ENCODE measurements around the gene TMEM37.

DNA sequence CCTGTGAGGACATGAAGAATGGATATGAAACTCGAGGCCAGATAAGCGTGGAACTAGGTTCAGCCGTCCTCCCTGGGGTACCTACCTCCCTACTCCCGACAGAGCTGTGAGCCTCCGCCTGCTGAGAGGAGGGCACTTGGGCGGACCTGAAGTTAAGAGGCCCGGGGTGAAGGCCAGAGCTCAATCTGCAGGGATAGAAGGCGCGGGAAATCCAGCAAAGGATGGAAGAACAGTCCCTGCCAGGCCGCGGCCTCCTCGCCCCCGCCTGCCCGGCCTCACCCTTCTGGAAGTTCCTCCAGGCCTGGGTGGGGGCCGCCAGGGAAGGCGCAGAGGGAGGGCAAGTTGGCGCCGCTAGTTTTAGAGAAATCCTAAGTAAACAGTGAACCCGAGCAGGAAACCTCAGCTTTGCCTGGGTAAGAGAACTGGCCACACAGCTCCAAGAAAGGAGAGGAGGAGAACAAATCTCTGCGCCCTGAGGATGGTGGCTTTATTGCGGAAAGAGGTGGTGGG lies 13.0 kb downstream of the EN1 start:
- PRO-cap: no peak
- RAMPAGE, long total RNA, 4 experiments: no peak in any of the 4 experiments

GRCh38 chr2:118834913-118835798 lies 12.3 kb downstream of the EN1 start:
- PRO-cap: no peak
- RAMPAGE, long total RNA, 4 experiments: no peak in any of the 4 experiments

GRCh38 chr2:118913820-118914235 lies 28.2 kb upstream of the MARCO start:
- PRO-cap: no peak
- RAMPAGE, long total RNA, 4 experiments: no peak in any of the 4 experiments

- PRO-cap: no peak
- RAMPAGE, long total RNA, 4 experiments: no peak in any of the 4 experiments
Observed at GRCh38 chr2:119240412-119241058, 16.9 kb downstream of the STEAP3 start.

DNA sequence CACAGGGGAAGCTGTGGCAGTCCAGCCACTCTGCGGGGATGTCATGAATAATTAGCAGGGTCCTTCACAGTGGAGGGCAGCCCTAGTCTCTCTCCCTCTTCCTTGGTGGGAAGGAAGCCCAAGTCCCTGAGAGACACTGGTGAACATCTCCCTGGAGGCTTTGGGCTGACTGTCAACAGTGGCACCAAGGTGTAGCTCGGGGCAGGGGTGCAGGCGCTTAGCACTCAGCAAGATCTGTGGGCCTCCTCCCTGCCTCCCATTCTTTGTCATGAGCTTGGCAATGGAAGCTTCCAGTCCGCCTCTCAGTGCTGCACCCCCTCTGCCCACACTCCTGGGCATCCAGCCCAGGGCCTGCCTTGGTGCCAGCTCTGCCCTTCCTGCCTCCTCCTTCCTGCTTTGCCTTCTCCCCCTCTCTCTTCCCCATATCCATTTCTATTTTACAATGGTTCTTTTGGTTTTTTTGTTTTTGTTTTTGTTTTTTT lies 59.4 kb downstream of the STEAP3 start:
- PRO-cap: no peak
- RAMPAGE, long total RNA, 4 experiments: no peak in any of the 4 experiments

DNA sequence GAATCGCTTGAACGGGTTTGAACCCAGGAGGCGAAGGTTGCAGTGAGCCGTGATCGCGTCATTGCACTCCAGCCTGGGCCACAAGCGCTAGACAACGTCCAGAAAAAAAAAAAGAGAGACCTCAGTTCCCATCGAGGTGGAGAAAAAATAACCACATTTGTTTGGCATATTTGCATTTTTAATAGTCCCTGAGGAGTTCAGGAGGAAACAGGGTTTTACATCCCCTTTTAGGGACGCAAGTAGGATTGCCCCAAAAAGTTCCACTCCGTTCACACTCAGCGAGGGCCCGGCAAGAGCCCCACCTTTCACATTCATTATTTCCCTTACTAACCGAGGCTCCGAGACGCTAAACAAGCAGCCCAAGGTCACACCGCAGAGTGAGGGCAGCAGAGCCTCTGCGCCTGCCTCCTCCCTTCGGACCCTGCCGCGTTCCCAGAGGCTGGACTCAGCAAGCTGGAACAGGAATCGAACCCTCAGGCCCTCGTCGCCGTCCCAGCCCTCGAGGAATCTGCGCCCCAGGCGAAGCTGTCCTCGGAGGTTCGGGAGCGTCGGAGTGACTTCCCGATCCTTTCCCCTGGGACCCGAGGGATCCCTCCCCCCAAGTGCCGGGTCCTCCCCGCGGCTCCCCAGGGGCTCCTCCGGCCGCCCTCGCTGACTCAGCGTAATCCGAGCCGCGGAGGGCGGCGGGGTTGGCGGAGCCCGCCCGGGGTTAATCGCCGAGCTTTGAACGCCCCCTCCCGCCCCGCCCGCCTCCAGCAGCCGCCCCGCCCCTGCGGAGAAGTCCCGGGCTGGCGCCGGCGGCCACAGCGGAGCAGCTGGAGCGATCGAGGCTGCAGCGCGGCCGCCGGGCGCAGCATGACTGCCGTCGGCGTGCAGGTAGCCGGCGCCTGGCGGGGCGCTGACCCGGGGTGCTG lies at the start of gene TMEM37:
TSS of gene TMEM37 (plus strand) at position 806 of the 914 bp plus-strand sequence.
- PRO-cap: bidirectional peak, plus-strand start at position 781 of the sequence, minus-strand start at position 653 of the sequence
- RAMPAGE, long total RNA, 4 experiments: start-site peak on the plus strand in 3 of 4 experiments, centred at positions 796 to 812 of the sequence, 43 to 76 reads per replicate

GRCh38 chr2:119901329-119901905 lies 111.5 kb upstream of the EPB41L5 start:
- PRO-cap: no peak
- RAMPAGE, long total RNA, 4 experiments: no peak in any of the 4 experiments

DNA sequence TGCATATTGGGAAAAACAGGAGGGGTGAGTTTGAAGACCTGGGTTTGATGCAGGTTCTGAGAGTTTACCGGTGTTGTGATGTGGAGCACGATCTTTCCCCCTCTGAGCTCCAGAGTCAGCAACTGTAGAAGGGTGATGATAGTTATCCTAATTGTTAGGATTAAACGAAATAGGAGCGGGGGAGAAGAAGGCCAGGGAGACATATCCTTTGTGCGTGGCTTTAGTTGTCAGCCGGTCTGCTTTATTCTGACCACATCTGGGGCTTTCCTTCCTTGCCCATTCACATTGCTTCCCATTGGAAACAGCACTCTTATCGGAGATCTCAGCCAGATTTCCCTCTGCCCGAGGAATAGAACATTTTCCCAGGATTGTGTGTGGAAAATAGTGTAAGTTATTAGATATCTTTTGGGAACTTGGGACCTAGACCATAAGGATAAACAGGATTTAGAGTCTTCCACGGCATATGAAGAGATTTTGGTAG lies 1.5 kb downstream of the RALB start:
- PRO-cap: no peak
- RAMPAGE, long total RNA, 4 experiments: no peak in any of the 4 experiments

- PRO-cap: bidirectional peak, plus-strand start at chr2:120345086, minus-strand start at chr2:120344849
- RAMPAGE, long total RNA, 4 experiments: no peak in any of the 4 experiments
Observed at GRCh38 chr2:120344760-120345643, 934 bp upstream of the INHBB start.

DNA sequence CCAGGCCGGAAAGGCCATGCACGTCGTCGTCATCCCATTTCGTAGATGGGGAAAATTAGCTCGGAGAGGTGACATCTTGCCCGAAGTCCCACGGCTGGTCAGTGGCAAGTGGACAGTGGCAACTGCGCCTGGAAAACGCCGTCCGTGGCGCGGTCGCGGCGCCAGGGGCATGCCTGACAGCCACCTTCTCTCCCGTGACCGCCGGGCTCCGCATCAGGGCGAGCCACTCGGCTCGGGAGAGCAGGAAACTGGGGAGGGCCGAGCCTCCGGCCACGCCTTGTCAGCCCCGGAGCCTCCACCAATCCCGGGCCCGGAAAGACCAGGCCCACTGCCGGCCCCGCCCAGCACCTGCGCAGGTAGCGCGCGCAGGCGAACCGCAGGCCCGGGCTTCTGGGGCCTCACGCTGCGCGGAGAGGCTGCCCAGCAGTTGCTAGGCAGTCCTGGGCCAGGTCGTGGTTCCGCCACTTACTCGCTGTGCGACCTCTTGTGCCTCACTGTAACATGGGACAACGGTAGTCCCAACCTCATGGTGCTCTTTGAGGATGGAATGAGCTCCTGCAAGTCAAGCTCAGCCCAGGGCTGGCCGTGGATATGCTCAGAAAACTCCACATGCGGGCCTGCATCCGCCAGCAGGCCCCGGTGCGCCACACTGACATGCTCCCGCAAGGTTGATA lies 97.0 kb downstream of the INHBB start:
- PRO-cap: unidirectional peak, minus-strand start at position 229 of the sequence
- RAMPAGE, long total RNA, 4 experiments: no peak in any of the 4 experiments

DNA sequence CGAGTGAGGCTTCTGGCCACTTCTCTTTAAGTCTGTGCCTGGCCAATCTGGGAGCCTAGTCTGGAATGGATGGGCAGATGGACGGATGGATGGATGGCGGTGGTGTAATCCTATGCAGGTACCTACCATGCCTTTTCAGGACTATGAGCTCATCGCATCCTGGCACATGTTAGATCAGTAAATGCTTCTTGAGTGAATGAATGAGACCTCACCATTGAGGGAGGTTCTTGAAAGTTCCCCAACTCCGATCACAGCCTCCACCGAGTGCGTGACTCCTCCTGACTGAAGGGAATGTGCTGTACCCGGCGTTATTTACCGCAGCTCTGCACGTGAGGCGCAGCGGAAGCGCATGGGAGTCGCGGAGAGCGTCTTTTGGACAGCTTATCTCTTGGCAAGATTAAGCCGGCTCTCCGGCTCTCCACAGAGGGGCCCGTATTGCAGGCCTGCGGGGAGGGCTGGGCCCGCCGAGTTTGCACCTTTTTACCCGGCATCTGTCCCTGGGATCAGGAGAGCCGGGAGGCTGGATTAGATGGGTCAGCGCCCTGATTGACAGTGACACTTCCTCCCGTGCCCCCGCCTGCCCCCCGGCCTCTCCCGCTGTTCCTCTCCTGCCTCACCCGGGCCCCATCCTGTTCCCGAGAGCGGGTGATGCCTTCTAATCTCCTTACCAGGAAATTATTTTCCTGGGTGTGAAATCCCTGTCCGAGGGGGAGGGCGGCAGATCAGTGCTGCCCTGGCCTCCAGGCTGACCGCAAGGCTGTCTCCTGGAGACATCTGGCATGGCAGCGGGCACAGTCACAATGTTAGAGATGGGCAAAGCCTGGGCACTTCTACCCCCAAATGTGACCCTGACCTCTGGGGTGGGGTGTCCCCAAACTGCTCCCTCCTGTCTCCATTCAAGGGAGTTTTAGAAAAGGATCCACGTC lies 176.3 kb downstream of the INHBB start:
- PRO-cap: no peak
- RAMPAGE, long total RNA, 4 experiments: no peak in any of the 4 experiments

DNA sequence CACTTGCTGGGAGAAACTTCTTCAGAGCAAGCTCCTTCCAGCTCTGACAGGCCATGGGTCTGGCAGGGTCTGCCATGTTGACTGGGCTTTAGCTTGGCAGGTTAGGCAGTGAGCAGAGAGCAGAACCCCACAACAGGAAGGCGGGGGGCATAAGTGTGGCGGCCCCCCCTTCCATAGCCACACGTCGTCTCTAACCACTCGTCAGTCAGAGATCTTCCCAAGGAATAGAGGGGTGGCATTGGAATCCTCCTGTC lies 190.9 kb downstream of the INHBB start:
- PRO-cap: no peak
- RAMPAGE, long total RNA, 4 experiments: no peak in any of the 4 experiments

DNA sequence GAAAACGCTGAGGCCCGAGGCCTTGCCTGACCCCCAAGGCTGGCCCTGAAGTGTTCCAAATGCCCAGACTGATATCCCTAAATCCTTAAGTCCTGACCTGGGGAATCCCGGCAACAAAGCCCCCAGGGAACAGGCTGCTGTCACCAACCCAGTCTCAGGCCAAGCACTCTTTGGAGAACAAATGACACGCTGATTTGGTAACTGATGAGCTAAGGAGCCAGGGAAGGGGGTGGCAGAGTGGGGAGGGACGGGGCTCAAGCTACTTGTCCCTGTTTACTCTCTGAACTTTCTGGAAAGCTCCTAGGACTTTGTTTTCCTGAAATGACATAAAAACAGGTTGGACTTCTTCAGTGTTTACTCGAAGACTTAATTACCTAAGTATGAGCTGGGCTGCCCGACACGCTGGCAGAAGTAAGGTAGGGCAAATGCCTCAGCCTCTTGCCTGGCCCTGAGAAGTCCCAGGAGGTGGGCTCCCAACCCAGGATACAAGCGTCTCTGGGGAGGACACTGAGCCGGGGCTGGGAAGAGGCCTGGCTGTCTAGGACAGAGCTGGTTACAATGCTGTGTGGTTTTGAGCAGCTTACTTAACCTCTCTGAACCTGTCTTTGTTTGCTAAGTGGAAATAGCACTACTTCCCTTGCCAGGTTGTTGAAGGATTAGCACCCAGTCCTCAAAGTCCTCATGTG lies 105.5 kb upstream of the GLI2 start:
- PRO-cap: no peak
- RAMPAGE, long total RNA, 4 experiments: no peak in any of the 4 experiments

DNA sequence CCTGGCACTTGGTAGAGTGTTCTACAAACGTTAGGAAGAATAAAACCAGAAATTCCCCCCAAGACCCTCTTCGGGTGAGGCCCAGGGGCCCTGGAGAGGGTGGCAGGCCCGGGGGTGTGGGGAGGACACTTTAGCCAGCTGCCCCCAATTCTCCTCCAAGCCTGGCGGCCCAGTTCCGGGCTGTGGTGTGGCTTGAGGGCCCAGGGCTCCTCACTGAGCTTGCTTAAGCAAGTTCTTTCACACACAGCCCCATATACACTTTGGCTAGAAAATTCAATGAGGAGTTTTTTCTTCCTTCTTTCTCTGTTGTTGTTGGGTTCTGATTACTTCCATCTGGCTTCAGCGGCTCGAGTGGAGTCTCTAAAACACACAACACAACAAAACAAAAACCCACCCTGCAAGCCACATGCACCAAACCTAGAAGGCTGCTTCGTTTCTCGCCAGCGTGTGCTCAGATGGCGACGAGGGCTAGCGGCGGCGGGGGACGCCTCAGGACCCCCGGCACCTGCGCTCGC lies 760 bp upstream of the GLI2 start:
- PRO-cap: no peak
- RAMPAGE, long total RNA, 4 experiments: no peak in any of the 4 experiments

GRCh38 chr2:120738706-120739036 lies 3.0 kb downstream of the GLI2 start:
- PRO-cap: no peak
- RAMPAGE, long total RNA, 4 experiments: no peak in any of the 4 experiments

DNA sequence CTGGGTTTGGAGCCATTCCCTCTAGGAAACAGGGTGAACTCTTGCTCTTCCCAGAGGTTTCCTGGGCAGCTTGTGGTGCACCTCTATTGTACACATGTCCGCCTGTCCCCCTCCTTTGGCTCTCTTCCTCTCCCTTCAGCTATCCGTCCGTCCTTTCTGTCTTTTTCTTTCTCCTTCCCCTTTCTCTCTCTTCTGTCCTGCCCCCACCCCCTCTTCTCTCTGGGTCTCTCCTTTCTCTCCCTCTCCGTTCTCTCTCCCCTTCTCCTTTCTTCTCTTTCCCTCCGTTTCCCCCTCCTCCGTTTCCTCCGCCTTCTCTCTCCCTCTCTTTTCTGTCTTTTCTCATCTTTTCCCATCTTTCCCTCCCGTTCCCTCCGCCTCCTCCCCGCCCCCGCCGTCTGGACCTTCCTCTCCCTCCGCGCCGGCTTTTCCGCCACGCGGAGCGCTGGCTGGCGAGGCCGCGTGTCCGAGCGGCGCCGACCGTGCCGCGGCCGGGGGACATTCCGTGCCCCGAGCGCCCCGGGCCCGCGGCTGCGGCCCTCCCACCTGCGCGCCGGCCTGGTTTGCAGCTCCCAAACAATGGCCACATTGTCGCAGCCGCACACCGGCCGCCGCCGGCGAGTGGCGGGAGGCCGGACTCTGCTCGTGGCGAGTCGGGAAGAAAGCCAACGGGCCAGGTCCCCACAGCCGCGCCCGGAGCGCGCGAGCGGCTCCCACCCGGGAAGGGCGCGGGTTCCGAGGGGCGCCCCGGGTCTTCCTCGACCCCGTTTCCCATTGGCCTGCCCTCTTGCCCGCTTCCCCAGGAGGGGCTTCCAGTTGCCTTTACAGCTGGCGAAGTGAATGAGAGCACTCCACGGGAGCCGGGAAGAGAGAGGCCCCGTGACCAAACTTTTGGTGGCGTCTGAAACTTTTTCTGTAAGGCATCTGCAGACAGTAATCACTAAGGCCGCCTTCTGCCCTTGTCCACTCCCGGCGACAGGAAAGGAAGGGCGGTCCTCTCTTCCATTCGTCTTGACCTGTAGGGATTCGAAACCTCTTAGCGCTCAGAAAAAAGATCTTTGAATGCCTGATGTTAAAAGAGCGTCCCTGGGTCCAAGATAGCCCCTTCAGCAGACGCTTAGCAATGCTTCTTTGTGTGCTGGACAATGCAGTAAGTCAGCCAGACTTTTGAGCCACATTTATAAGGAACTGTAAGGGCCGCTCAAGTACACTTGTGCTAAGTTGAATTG lies 6.0 kb downstream of the GLI2 start:
- PRO-cap: no peak
- RAMPAGE, long total RNA, 4 experiments: no peak in any of the 4 experiments

DNA sequence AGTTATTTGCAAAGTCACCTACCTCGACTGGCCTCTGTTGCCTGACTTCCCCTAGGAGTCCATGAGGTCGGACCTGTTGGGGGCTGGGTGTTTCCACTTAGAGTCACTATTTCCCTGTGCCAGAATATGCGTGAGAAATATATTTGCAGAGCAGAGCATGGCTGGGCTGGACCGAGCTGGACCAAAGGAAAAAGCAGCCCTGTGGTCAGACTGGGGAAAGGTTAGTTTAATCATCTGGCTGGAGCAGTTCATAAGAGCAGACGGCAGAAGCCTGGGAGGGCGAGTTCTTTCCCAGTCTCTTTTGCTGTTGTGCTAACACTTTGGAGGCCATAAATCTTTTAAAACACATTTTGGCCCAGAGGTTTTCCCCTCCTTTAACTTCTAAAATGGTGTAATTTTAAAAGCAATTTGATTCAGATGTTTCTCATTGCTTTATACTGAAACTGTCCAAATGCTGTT lies 66.5 kb downstream of the GLI2 start:
- PRO-cap: no peak
- RAMPAGE, long total RNA, 4 experiments: no peak in any of the 4 experiments

- PRO-cap: bidirectional peak, plus-strand start at chr2:120867464, minus-strand start at chr2:120867402; bidirectional peak, plus-strand start at chr2:120867875, minus-strand start at chr2:120867727
- RAMPAGE, long total RNA, 4 experiments: no peak in any of the 4 experiments
Observed at GRCh38 chr2:120867018-120868018, 131.7 kb downstream of the GLI2 start.

GRCh38 chr2:120868019-120868463 lies 132.4 kb downstream of the GLI2 start:
- PRO-cap: no peak
- RAMPAGE, long total RNA, 4 experiments: no peak in any of the 4 experiments

GRCh38 chr2:120912053-120912927 lies 176.6 kb downstream of the GLI2 start:
- PRO-cap: no peak
- RAMPAGE, long total RNA, 4 experiments: no peak in any of the 4 experiments